Glomerular endothelial cell (primary cell): ENCODE results near the genes NDUFB6, UBE2R2 and UBAP2.

DNA sequence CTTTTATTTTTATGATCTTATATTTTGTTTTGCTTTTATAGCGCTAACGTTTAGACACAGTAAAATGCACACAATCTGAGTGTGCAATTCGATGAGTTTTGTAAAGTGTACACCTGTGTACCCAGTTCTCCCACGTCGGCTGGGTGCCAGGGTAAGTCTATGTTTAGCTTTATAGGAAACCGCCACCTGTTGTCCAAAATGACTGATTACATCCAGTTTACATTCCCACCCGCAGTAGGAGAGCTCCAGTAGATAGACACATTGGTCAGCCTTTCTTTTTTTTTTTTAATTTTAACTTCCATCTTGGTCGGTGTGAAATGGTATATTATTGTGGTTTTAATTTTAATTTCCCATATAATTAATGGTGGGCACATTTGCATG is 441 bp upstream of the RIGI start:
- RAMPAGE, long total RNA: no peak

DNA sequence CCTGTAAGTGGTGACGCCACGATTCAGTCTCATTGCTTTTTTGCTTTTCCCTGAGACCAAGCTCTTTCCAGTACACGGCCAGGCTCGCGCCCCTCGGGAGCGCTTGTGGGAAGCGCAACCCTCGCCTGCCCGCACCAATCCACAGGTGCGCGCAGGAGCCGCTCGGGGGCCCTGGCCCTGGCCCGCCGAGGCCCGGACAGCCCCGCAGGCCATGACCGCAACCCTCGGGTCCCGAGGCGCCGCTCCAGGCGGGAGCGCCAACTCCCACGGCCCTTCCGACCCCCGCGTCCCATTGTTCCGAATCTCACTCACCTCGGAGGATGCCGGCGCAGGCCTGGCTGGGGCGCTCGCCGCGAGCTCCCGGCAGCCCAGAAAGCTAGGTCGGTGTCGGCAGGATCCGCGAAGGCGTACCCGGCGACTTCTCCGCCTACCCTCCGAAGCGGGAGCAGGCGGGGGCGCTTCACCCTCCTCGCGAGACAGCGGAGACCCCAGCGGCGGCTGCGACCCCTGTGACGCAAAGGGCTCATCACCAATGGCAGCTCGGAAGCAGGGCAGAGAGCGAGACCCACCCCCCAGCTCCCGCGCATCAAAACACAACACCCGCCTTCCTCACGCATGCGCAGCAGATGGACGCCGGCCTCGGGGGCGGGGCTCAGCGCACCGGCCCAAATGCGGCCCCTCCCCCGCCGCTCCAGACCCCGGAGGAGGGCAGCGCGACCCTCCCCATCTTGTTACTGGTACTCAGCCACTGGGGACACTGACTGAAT is 1.5 kb upstream of the SMIM27 start:
- RAMPAGE, long total RNA: start-site peak on the minus strand centred at position 394 of the sequence, 64 bp wide, 24 and 24 reads in 2 replicates

GRCh38 chr9:32573011-32573443 is at the start of gene NDUFB6:
Gene NDUFB6 (minus strand): TSS chr9:32573159.
- RAMPAGE, long total RNA: start-site peak on the minus strand at chr9:32573121-32573162, 481 and 154 reads in 2 replicates

DNA sequence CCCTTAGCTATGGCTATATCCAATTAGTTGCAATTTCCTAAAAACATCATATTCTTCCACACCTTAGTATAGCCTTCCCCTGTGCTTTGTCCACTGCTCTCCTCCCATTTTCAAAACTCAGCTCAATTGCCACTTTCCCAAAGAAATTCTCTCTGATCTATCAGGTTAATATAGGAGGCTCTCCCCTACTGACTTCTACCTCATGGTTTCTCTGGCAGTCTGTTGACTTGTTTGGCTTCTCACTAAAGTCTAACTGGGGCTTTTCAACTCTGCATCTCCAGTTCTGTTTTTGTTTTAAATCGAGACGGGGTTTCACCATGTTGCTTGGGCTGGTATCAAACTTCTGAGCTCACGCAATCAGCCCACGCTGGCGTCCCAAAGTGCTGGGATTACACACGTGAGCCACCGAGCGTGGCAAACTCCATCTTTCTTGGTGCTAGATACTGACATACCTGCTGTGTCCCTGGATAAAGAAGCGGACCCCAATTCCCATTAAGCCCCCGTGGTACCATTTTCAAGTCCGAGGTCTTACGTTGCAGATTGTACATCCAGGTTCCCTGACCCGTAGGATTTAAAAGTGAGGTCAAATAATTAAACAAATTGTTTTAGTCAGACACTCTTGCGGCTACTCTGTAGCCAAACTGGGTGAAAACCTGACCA is 1.0 kb upstream of the DNAJA1 start:
- RAMPAGE, long total RNA: no peak

GRCh38 chr9:33113631-33114459 is 37.4 kb upstream of the SMU1 start:
- RAMPAGE, long total RNA: no peak

- RAMPAGE, long total RNA: no peak
Measured at GRCh38 chr9:33120249-33120860, 43.9 kb upstream of the SMU1 start.

DNA sequence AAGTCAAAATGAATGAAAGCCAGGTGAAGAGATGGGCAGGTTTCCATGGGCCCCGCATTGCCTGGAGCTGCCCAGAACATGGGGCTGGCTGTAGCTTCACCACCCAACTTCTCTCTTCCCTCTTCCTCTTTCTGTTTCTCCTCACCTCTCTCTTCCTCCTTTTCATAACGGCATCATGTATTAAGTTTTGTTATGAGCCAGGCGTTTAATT is 13.1 kb upstream of the SPINK4 start:
- RAMPAGE, long total RNA: no peak

GRCh38 chr9:33263558-33264570 is 644 bp downstream of the BAG1 start:
- RAMPAGE, long total RNA: no peak

DNA sequence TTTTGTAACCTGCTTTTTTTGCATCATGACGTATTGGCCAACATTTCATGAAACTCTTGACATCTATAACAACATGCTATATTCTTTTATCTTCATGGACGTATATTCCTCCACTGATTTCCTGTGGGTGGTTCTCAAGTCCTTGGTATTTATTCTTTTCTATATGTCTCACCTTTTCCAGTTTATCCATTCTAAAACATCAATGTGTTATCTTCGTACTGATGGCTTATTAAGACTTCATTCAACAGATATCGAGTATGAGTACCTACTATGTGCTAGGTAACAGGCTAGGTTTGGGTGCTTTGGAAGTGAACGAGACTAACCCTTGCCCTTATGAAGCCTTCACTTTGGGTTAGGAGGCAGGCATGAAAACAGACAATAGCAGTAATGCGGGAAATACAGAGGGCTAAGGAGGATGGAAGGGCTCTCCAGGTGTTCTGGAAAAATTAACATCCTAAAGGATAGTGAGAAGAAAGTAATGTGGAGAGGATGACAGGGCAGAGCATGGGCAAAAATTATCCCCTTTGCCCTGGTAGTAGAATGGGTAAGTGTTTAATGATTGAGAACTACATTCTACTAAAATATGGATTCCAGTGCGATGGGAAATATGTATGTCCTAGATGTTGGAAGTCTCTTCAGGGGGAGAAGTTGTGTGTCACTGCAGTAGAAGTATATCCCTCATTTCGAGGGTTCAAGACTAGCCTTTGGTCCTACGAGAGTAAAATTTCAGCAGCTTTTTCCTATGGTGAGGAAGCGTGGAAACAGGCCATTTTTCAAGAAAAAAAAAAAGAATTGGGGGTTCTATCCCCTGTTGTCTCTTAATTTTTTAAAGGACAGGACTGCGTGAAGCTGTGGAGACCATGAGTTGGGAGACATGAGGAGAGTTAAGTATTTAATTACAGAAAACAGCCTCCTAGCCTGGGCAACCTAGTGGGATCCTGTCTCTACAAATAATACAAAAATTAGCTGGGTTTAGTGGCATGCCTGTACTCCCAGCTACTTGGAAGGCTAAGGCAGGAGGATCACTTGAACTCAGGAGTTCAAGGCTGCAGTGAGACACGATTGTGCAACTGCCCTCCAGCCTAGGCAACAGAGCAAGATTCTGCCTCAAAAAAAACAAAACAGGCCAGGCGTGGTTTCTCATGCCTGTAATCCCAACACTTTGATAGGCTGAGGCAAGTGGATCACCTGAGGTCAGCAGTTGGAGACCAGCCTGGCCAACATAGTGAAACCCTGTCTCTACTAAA is 53.0 kb downstream of the AQP7 start:
- RAMPAGE, long total RNA: no peak

DNA sequence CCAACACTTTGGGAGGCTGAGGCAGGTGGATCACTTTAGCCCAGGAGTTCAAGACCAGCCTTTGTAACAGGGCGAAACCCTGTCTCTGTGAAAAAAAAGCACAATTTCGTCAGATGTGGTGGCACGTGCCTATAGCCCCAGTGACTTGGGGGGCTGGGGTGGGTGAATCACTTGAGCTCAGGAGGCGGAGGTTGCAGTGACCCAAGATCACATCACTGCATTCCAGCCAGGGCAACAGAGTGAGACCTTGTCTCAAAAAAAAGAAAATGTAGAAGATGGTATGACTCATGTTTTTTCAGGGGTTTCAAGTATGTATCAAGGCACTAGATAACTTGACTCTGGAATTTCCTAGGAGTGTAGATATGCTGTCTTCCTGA is 17.5 kb upstream of the ANKRD18B start:
- RAMPAGE, long total RNA: no peak

DNA sequence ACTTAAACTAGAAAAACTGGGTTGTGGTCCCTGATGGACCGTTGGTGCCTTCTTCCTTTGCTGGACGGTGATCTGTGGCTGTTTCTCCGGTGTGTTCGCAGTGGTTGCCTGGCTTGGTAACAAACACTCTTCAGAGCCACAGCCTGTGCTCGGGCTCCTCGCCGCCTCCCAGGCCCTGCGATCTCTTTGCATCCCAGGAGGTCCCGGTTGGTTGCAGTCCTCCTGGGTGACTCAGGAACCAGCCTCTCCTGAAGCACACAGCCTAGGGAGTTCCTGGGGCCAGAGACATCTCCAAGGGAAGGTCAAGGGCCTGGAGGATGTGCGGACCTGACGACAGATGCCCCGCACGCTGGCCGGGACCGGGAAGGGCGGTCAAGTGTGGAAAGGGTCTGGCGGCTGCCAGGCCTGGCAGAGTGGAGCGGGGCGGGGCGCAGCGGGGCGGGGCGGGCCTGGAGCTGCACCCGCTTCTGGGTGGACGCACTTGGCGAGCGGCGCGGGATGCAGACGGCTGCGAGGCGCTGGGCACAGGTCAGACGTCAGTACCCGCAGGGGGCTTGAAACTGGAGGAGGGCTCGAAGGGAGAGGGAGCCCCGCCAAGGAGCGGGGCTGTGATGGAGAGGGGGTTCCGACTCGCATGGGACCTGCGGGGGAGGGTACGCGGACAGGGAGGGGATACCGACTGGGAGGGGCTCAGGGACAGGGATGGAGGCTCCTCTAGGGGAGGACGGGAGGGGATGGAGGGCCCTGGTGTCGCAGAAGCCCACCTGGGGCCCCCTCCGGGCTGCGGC is 45.0 kb upstream of the PRSS3 start:
- RAMPAGE, long total RNA: start-site peak on the plus strand centred at position 467 of the sequence, 60 bp wide, 224 and 63 reads in 2 replicates

DNA sequence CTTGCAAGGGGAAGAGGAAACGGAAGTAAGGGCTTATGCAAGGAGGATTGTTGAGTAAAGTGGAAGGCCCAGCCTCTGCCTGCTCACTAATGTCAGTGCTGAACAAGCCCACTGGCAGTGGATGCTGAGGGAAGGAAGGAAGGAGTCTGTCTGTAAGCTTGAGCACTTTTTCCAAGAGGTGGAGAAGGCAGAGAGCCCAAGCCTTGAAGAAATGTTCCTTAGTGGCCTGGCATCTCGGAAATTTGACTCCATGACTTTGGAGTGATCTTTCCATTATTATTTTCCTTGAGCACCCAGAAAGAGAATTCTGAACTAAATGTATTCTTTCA is 35.6 kb upstream of the PRSS3 start:
- RAMPAGE, long total RNA: no peak

DNA sequence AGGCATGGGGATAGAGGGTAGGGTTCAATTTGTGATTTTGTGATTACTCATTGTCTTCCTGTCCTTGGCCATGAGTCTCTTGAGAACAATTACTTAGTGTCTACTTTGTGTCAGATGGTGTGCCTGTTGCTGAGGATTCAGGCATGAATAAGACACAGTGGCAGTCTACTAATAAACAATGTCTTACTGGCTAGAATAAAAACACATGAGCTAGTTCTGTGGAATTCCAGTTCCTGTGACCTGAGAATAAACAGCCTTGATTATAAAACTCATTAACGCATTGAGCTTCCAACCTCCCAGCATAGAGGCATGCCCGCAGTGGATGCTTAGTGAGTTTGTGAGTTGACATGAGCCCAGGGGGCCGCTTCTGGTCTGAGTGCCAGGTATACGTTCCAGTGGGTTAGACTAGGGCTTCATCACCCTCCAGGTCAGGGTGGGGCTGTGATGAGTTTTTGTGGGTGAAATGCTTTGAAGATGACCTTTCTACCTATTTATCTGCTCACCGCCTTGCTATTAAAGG is 2.8 kb upstream of the UBE2R2 start:
- RAMPAGE, long total RNA: no peak

DNA sequence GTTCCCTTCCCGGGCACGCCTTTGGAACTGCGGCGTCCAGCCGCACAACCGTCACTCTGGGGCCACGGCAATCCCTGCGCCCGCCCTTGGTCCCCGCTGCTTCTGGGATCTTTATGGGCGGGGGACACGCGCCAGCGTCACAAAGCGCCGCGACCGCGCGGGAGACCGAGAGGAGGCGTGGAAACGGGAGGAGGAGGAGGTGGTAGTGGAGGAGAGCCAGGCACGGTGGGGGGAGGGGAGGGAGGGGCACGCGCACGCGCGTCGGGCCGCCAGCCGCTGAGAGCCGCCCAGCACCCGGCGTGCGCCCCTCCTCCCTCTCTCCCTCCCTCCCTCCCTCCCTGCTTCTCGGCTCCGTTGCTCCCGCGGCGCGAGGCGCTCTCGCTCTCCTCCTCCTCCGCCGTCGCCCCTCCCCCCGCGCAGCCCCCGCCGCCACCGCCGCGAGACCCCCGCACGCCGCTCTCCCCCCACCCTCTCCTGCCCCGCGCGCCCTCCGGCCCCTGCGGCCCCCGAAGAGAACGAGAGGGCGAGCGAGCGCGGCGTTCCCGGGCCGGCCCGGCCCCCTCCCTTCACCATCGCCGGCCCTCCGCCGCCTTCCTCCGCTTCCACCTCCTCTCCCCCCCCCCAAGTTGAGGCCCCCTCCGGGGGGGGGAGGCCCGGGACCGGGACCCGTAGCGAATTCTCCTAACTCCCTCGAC is at the start of gene UBE2R2:
Gene UBE2R2 (plus strand): TSS at position 341 of the 695 bp plus-strand sequence.
- RAMPAGE, long total RNA: no peak

DNA sequence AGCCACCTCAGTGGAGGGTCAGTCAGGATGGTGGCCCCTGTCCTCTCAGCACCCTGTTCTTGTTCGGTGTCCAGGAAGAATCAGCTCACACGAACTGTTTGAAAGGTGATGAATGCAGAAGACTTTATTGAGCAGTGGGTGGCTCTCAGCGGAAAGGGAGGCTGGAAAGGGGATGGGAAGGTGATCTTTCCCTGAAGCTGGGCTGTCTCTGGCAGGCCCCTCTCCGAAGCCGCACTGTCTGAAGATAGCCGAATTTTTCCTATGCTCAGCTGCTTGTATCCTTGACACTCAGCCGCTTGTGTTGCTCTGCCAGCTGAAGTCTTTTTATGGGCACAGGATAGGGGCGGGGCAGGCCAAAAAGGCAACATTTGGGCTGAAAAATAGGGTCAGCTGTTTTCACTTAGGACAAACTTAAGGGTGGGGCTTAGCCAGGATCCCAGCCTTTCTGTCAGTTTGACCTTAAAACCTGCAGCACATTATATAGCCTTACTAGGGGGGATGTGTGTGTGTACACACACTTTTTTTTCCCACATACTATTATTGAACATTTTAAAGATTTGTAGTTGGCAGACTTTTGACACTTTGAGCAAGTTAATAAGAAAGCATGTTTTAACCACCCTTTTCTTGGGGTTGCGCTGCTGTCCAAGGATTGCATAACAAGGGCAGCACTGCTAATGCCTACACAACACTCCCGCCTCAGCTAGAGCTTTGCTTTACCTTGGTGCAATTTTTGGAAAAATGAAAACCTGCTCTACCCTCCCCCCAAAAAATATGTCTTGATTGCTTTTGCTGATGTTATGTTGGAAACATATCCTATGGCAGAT is 51.2 kb downstream of the UBE2R2 start:
- RAMPAGE, long total RNA: no peak

GRCh38 chr9:33952899-33953613 is 95.6 kb downstream of the UBAP2 start:
- RAMPAGE, long total RNA: no peak

DNA sequence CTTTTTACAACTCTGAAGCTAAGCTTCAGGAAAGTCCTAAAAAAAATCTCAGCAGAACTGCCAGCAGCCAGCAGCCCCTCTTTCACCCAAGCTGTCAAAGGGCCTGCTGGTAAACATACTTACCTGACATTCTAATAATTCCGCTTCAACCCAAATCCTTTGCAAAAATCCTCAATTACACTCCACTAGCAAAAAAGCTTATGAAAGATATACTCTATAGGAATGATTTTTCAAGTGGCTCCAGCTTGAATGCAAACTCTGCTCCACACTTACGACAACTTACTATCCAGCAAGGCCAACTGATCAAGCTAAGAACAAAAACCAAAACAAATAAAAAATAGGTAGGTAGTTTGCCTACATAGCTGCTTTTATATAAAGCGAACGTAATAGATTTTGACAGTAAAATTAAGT is 66.6 kb downstream of the UBAP2 start:
- RAMPAGE, long total RNA: no peak

GRCh38 chr9:34046758-34047163 is 1.9 kb downstream of the UBAP2 start:
- RAMPAGE, long total RNA: no peak

DNA sequence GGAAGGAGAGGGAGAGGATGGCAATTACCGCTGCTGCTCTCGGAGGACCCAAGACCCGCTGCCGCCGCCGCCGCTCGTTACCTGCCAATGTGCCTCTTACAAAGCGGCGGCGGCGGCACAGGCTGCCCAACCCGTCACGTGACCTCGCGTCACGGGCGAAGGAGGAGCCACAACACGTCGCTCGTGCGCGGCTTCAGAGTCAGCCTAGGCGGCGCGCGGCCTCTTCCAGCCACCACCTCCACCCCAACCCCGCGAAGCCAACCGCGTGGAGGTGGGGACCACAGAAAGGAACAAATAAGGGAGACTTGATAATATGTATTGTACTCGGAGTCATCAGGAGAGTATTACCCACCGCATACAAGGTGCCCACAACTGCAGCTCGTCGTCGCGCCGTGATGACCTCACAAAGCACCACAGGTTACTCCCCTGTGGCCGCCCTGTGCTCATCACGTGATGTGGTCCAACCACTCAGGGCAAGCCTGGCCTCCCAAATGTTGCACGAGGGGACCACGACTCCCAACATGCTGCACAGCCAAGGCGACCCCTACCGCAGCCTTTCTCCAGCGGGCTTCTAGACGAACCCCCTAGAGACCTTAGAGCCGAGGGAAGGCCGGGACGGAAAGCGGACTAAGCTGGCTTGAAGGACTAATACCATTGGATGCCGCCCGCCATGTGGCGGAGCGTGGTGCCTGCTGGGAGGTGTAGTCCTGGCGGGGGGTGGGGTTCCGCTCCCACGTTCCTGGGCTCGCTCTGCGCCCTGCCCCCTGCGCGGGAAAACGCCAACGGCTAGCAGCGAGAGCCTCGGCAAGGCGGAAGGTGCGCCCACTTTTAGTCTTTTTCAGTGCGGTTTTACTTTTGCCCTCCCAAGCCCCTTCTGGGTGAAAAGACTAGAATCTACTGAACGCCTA is at the start of gene UBAP2:
Gene UBAP2 (minus strand): TSS at position 91 of the 908 bp plus-strand sequence.
- RAMPAGE, long total RNA: no peak

GRCh38 chr9:34086959-34087507 is 38.3 kb upstream of the UBAP2 start:
- RAMPAGE, long total RNA: no peak